Glomerular endothelial cell (primary cell): ENCODE measurements around the genes PTGES3, STAC3 and INHBC.

- RAMPAGE, long total RNA: start-site peak on the minus strand at chr12:56688131-56688291, 196 and 645 reads in 2 replicates
These were observed at the start of gene PTGES3 for GRCh38 chr12:56687713-56688419. Gene PTGES3 (minus strand): TSS chr12:56688284.

- RAMPAGE, long total RNA: no peak
These were observed 2.6 kb upstream of the HSD17B6 start for GRCh38 chr12:56760544-56760854.

DNA sequence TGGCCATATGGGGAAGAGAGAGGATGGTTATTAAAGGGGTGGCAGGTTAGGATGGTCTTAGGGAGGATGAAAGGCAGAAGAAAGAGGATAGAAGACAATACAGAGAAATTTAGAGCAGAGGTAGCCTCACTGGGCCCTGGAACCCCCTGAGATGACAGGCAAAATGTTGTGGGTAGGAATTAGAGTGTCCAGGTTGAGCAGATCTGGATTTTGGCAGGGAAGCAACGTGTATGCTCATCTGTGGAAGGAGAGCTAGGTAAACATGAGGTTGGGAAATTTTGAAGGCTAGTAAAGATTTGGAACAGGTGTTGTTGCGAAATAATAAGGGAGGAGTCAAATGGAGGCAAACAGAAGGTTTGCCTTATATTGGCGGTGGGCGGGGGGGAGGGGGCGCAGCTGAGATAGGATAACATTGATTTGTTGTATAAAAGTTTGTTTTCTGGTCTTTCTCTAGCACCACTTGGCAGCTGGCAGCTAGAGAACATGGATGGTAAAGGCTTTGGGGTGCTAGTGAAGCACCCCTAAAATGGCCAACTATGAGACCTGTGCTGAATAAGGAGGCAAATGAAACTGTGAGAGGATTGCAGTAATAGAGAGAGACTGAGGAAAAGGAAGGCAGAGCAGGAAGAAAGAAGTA lies 5.4 kb downstream of the HSD17B6 start:
- RAMPAGE, long total RNA: no peak

DNA sequence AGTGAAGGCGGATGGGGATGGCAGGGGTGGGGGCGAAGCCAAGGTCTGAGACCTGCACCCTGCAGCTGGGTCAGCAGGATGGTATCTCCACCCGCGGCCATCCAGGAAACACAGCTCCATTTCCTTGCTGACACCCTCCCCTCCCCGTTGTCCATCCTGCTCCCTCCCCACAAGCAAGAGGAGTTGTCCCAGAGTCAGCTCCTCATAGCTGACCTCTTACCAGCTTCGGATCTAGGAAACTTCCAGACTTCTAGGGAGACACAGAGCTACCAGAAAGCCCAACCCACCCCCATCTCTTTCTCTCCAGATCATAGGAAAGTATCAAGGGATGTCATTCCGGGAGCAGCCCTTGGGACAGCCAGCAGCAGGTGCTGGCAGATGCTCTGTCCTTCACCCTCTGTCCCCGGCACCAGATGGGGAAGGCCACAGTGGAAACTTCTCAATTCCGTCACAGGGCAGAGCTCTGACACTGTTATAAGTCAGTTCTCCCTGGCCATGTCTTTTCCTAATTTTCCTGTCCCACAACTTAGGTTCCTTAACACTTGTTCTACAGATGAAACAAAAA lies 2.8 kb downstream of the GPR182 start:
- RAMPAGE, long total RNA: no peak

DNA sequence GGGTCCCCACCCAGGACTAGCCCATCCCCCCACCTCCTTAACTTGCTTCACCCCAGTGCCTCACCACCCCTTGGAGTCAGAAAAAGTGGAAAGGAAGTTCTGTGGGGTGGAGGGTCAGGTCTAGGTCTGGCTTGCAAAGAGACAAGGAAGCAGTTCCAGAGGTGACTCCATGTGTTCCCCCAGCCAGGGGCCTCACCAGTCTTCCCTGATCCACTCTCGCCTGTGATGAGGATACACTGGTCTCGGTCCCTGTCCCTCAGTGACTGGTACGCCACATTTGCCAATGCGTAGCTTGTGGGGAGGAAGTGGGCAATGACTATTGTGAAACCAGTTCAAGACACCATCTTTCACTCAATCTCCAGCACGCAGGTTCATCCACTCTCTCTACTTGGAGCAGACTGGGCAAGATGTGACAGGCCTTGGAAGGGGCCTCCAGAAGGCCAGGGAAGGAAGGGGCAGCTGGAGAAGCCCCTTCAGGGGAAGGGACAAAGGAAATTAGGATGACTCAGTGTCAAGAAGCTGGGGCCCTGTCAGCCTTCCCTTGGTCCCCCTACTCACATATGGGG lies 2.4 kb downstream of the MYO1A start:
- RAMPAGE, long total RNA: no peak

- RAMPAGE, long total RNA: no peak
These were observed 14.0 kb upstream of the MYO1A start for GRCh38 chr12:57063555-57064724.

- RAMPAGE, long total RNA: no peak
These were observed 1.1 kb downstream of the LRP1 start for GRCh38 chr12:57129236-57129940.

GRCh38 chr12:57152522-57153365 lies 24.5 kb downstream of the LRP1 start:
- RAMPAGE, long total RNA: no peak

- RAMPAGE, long total RNA: no peak
These were observed 30.1 kb downstream of the LRP1 start for GRCh38 chr12:57158134-57159018.

DNA sequence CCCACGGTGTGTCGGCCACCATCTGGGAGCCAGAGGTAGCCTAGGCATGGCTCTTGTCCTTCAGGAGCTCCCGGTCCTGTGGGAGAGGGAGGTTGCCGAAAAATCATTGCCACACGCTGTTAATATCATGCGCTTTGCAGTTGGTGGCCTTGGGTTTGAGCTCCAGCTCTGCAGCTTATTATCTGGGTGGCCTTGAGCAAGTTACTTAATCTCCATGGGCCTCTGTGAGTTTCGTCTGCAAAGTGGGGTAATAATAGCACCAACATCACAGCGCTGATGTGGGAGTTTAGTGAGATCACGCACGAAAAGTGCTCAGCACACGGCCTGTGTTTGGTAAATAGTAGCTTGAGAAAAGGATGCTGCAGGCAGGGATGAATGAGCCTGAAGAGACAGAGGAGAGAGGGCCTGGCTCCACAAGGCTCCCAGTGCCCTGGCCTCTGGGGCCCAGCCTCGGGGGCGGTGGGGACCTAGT lies 41.1 kb downstream of the LRP1 start:
- RAMPAGE, long total RNA: no peak

DNA sequence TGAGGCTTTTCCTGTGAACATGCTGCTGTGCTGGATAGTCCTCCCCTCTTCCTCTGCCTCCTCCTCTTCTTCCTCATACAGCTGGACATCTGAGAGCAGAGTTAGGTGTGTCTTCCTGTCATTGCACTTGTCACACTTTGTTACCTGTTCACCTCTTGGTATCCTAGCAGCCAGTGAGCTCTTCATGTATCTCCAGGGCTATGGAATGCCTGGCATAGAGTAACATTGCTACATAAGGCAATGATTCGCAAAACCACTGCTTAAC lies 1.9 kb upstream of the SHMT2 start:
- RAMPAGE, long total RNA: no peak

GRCh38 chr12:57242017-57242991 lies 5.4 kb upstream of the NDUFA4L2 start:
- RAMPAGE, long total RNA: no peak

DNA sequence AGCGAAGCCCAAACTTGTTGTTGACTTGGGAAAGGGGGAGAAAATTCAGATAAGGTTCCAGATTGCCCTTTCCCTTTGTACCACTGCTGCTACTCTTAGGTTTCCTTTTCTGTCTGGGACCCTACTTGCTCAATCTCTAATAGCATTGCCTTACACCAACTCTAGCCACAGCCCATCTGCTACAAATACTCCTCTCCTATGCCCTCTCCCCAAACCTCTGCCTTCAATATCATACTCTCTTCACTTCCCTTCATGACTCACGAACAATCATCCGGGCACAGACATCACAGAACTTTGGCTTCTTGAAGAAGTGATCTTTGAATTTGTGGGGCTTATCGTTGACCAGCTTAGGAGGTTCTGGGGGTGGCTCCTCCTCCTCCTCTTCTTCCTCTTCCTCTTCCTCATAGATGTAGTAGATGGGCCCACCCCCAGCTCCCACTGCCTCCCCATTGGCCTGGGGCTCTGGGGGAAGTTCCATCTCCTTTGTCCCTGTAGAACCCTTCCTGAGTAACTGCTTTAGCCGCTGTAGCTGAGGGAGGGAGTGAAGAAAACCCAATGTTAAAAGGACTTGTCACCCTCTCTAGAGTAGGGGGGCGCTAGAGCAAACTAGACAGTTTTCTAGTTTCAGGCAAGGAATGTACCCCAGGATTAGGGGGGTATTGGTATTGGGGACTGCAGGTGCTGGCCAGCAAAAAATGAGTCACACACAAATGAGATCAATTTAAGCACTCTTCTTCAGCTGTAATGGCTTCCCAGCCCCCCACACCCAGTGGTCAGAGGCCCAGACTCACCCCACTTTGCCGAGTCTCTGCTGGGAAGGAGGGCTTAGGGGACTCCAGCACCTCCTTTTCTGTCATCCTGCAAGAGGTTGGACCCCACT lies 2.0 kb downstream of the STAC3 start:
- RAMPAGE, long total RNA: no peak

DNA sequence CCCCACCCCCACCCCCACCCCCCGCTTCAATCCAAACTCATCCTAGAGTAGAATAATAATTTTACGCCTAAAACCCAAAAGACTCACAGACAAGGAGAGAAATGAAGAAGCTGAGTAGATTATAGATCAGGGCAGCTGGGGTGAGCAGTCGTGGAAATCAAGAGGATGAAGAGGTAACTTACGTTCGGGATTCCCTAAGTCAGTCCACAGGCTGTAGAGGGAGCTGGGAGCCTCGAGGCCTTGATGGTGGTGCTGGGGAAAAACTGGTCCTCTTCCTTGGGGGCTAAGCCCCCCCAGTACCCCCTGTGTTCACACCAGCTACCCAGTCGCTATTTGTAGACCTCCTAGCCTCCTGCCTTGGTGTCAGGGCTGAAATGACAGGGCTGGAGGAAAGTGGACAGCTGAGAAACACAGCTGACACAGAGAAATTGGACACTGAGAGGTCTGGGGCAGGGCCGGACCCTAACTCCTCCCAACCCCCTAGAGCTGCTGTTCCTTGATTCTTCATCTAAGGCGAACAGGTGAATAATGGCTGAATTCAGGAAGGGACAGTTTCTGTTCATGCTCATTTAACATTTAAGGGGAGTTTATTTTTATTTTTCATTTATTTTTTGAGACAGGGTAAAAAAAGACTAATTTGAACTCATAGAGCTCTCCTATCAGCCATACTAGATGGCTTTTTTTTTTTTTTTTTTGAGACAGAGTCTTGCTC lies at the start of gene STAC3:
TSS of gene STAC3 (minus strand) at position 377 of the 712 bp plus-strand sequence.
- RAMPAGE, long total RNA: no peak

- RAMPAGE, long total RNA: no peak
These were observed at the start of gene INHBC for GRCh38 chr12:57434314-57435231. Gene INHBC (plus strand): TSS chr12:57434784.

DNA sequence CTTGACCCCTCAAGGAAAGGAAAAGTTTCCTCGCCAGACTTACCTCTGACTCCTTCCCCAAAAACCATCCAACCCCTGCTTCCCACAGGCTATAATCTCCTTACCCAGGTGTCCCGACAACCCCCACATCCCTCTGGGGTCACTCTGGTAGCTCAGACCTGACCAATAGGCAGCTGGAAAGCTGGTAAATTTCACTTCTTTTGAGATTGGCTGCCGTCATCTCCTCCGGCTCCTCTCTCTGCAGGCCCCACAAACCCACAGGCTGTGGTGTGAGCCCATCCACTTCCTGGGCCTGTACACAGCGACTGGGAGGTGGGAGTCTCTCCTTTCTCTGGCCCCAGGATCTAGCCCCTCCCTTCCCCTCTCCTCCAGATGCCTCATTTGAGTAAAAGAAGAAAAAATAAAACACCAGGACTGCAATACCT lies 660 bp downstream of the INHBC start:
- RAMPAGE, long total RNA: no peak

- RAMPAGE, long total RNA: no peak
These were observed 8.7 kb downstream of the ARHGAP9 start for GRCh38 chr12:57470989-57471443.

DNA sequence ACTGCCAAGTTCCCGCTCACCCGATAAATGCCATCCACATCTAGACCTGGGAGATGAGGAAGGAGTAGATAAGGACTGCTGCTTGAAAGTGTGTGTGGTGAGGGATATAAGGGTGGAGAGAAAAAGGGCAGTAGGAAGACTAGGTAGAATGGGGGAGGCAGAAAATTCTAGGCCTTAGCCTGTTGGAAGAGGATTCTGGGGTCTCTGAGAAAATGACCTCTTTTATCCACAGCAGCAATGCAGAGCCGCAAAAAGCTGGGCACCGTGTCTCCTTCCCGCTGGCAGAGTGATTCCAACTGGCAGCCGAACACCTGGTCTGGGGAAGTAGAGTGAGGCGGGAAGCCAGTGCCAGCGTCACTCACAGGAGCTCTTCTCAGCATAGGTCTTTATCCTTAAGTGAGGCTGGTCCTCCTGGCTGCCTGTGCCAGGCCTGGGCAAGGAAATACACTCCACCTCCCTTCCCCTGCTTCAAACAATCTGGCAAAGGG lies 5.0 kb downstream of the ARHGAP9 start:
- RAMPAGE, long total RNA: no peak

DNA sequence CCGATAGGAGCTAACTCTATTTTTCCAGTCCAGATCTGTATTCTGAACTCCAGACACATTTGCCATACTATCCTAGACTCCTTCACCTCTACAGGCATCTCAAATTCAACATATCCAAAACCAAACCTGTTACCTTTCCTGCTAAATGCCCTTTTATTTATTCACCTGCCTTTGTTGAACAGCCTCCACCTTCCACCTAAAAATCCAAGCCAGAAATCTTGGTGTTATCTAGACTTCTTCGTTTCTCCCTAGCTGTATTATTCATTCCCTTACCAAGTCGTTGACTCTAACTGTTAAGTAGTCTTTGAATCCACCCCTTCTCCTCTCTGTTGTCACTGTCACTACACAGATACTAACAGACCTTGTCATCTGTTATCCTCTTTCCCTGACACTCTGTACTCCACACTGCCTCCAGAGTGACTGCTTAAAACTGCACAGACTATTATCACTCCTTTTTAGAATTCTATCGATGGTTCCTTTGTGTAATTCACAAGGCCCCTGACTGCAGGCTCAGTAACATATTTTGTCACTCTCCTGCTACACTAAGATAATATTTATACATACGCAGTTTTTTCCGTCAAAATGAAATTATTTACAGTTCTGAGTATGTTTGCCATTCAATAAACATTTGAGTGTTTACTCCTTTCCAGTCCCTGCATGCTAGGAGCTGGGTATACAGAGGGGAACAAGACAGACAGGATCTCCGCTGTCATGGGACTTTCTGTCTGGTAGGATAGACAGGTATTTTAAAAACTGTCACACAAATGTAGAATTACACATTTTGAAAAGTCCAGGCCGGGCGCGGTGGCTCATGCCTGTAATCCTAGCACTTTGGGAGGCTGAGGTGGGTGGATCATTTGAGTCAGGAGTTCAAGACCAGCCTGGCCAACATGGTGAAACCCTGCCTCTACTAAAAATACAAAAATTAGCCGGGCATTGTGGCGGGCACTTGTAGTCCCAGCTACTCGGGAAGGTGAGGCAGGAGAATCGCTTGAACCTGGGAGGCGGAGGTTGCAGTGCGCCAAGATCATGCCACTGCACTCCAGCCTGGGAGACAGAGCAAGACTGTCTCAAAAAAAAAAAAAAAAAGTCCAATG lies 3.7 kb downstream of the MARS1 start:
- RAMPAGE, long total RNA: no peak

GRCh38 chr12:57514425-57515653 lies 5.5 kb downstream of the DDIT3 start:
- RAMPAGE, long total RNA: no peak